ENCODE results near the genes MUC21, CCHCR1 and HLA-C.

DNA sequence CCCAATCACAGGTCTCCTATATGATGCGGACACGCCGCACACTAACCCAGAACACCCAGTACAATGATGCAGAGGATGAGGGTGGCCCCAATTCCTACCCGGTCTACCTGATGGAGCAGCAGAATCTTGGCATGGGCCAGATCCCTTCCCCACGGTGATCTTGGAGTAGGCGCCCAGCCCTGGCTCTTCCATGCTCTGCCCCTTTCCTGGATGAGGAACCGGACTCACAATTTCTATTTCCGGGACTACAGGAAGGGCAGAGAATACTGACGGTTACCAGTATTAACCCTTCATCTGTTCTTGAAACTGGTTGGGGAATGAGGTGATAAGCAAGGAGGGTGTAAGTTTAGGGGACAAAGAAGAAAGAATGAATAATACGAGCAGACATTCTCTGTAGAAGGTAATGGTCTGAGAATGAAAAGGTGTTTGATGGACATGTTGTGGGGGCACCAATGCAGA lies 12.2 kb downstream of the MUCL3 start:
- PRO-cap = no peak
CAGE:
- cytosol, long polyA plus RNA = no peak
- long polyA plus RNA = no peak
- nucleus, long polyA plus RNA = no peak

DNA sequence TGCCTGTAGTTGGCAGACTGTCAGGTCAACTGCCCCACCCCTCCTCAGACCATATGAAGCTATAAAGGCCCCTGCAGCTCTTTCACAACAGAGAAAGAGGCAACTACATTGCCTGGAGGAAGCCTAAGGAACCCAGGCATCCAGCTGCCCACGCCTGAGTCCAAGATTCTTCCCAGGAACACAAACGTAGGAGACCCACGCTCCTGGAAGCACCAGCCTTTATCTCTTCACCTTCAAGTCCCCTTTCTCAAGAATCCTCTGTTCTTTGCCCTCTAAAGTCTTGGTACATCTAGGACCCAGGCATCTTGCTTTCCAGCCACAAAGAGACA lies at the start of gene MUC21:
TSS of gene MUC21 (plus strand) at position 90 of the 329 bp plus-strand sequence.
- PRO-cap = no peak
CAGE:
- cytosol, long polyA plus RNA = no peak
- long polyA plus RNA = no peak
- nucleus, long polyA plus RNA = no peak

DNA sequence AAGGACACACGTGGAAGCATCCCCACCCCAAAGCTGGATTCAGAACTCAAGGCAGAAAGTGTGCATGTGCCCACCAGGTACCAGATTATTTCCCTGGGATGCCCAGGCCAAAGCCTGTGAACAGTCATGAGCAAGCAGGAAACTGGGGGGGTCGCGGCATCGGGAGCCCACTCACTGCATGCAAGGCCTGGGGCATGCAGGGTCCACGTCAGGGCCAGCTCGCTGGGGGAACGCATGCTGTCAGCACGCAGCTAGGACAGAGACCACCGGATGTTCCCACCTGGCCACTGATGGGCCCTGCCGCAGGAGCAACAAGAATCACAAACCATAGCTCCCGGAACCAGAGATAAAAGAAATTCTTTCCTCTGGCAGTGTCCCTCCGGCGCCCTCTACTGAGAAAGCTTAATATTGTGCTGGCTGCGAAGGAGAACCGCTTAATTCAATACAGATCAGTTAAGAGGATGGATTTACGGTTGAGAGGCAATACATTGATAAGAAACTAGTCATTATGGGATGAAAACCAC lies 32.7 kb downstream of the C6orf15 start:
- PRO-cap = no peak
CAGE:
- cytosol, long polyA plus RNA = no peak
- long polyA plus RNA = no peak
- nucleus, long polyA plus RNA = no peak

GRCh38 chr6:31086700-31087114 lies 25.7 kb downstream of the C6orf15 start:
- PRO-cap = no peak
CAGE:
- cytosol, long polyA plus RNA = no peak
- long polyA plus RNA = no peak
- nucleus, long polyA plus RNA = no peak

DNA sequence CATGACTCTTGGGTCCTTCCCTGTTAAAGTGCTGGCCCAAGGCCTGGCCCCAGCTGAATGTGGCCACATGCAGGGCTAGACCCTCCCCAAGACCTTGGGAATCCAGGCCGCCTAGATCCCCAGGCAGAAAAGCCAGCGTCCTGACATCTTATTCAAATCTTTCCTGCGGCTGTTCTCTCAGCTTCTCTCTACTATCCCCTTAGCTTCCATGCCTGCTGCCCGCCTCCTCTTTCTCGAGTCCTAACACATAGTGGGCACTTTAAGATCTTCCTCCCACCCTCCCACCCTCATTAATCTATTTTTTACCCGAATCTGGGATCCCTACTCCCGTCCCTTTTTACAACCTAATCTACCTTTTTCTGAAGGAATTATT lies at the start of gene CCHCR1:
TSS of gene CCHCR1 (minus strand) at position 271 of the 373 bp plus-strand sequence.
- PRO-cap = no peak
CAGE:
- cytosol, long polyA plus RNA = no peak
- long polyA plus RNA = no peak
- nucleus, long polyA plus RNA = no peak

DNA sequence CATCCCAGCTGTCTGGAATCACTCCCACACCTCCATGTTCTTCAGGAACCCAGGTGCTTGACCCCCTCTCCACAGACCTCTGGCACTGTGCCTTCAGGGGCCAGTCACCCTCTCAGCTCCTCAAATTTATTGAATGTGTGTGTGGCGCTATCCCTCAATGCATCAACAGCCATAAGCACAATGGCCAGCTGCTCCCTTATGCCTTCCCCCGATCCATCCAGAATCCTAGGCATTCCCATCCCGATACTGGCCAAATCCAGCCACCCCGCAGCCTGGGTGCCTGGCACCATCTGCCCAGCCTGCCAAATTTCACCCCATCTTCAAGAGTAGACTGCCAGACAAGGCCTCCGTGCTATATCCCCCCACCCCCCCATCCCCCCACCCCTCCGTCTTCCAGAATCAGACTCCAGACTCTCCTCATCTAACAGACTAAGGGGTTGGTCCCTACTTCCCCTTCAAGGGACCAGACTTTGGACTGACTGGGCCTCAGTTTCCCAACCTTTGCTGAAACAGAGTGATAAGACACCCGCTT lies 818 bp upstream of the POU5F1 start:
- PRO-cap = no peak
CAGE:
- cytosol, long polyA plus RNA = no peak
- long polyA plus RNA = no peak
- nucleus, long polyA plus RNA = no peak

DNA sequence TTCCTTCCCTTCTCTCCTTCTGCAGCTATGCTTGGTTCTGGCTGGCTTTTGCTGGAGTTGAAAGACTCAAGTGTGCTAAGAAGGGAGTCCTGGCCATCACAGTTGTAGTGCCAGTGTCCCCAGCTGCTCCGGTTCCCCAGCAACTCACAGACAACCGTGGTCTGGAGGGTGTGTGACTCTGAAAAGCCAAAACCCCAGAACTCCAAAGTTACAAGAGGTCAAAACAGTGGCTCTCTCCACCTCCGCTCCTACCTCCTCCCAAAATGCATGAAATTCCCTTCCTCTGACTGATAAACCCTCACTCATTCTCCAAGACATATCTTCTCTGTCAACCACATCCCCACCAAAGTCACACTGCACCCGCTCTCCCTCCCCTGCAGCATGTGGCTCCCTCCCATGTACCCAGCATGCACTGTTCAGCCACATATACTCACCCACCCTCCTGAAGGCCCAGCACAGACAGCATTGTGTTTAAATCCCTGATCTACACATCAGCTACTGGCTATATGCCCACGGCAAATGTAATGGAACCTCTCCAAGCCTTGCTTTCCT lies 5.4 kb upstream of the POU5F1 start:
- PRO-cap = no peak
CAGE:
- cytosol, long polyA plus RNA = no peak
- long polyA plus RNA = no peak
- nucleus, long polyA plus RNA = no peak

DNA sequence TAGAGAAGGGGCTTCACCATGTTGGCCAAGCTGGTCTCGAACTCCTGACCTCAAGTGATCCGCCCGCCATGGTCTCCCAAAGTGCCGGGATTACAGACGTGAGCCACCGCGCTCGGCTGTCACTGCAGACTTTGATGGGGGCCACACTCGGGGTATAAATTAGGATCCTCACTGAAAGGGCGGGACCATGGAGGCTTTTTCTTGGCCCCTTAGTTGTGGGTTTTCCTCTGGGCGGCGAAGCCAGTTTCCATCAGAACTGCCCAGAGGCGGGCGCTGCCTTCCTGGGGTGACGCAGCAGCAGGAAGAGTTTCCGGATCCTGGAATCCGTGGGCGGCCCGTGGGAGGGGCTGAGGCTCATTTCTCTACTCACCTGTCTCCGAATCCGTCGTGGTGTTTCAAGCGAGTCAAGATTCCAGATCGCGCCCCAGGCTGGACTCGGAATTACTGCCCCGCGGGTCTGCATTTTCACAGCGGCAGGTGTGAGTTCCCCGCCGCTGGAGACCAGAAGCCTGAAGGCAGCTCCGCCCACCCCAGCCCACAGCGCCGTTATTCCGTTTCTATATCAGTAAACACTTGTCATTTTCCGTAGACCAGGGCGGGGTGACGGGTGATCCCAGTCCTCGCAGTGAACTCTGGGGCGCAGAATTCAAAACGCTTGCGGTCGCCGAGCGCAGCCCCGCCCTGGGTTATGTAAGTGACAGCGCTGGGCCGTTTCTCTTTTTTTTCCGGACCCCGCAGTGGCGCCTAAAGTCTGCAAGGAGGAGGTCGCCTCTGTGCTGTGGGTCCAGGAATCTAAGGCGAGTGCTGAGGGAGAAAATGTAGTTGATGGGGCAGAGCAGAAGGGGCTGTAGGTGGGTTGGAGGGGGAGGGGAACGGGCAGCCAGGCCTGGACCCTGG lies 27.2 kb upstream of the POU5F1 start:
- PRO-cap = bidirectional peak, plus-strand start at position 387 of the sequence, minus-strand start at position 130 of the sequence
CAGE:
- cytosol, long polyA plus RNA = no peak
- long polyA plus RNA = no peak
- nucleus, long polyA plus RNA = no peak

GRCh38 chr6:31202177-31202614 lies 31.7 kb upstream of the POU5F1 start:
- PRO-cap = no peak
CAGE:
- cytosol, long polyA plus RNA = no peak
- long polyA plus RNA = no peak
- nucleus, long polyA plus RNA = no peak

DNA sequence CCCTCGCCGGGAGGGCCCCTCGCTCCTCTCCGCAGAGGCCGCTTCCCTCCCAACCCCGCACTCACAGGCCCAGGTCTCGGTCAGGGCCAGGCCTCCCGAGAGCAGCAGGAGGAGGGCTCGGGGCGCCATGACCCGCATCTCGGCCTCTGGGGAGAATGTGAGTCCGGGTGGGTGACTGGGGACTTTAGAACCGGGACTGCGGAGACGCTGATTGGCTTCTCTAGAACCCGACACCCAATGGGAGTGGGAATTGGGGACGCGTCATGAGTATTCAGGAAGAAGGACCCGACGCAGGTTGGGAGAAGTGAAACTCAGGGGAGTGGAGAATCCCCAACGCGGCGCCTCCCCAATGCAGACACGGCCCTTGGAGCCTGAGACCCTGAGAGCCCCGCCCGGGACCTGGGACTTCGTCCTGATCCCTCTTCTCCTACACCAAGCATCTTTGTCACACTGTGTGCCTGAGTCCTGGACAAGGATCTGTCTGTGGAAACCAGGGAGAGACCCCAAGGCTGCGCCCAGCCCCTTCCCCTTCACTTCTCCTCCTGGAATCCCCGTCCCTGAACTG lies at the start of gene HLA-C:
TSS of gene HLA-C (minus strand) at position 159 of the 565 bp plus-strand sequence.
- PRO-cap = unidirectional peak, minus-strand start at position 159 of the sequence
CAGE:
- cytosol, long polyA plus RNA = no peak
- long polyA plus RNA = start-site peak on the minus strand centred at position 194 of the sequence, 19 bp wide, 87 and 41 reads in 2 replicates
- nucleus, long polyA plus RNA = no peak

- PRO-cap = no peak
CAGE:
- cytosol, long polyA plus RNA = no peak
- long polyA plus RNA = no peak
- nucleus, long polyA plus RNA = no peak
These were observed 26.4 kb upstream of the MICB start for GRCh38 chr6:31471468-31472047.

DNA sequence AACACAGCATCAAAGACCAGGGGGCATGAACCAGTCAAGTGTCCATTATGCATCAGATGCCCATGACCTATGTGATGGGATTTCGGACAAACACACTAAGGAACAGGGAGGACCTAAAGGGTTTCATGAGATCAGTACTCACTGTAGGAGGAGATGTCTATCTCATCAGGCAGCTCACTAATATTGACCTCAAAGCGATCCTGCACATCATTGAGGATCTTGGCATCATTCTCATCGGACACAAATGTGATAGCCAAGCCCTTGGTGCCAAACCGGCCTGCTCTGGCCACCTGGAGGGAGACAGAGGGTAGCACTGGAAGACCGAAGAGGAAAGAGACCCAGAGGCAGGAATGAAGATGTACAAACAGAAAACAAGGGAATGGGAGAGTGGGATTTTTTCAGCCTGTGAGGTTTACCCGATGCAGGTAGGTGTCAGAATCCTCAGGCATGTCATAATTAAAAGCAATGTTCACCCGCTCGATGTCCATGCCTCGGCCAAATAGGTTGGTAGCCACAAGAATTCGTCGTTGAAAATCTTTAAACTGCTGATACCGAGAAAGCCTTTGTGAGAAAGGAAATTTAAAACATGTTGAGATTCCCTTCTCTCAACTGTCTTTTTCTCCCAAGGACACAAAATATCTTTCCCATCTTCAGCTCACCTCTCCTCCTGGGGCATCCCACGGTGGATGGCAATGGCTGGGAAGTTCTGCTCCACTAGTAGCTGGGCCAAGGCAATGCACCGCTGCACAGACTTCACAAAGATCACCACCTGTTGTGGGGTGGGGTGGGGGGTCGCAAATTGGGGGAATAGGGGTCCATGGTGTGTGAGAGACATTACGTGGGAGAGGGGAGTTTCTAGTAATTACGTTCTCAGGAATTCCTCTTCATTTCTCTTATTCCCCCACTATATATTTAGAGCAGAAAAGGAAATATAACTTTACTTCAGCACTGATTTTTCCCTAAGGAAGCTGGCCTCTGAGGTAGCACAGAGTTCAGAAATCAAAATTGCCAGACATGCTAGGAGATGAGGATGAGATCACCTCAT lies 2.2 kb downstream of the MCCD1 start:
- PRO-cap = no peak
CAGE:
- cytosol, long polyA plus RNA = no peak
- long polyA plus RNA = no peak
- nucleus, long polyA plus RNA = no peak

- PRO-cap = no peak
CAGE:
- cytosol, long polyA plus RNA = no peak
- long polyA plus RNA = no peak
- nucleus, long polyA plus RNA = no peak
These were observed 5.8 kb downstream of the MCCD1 start for GRCh38 chr6:31534648-31534924.

DNA sequence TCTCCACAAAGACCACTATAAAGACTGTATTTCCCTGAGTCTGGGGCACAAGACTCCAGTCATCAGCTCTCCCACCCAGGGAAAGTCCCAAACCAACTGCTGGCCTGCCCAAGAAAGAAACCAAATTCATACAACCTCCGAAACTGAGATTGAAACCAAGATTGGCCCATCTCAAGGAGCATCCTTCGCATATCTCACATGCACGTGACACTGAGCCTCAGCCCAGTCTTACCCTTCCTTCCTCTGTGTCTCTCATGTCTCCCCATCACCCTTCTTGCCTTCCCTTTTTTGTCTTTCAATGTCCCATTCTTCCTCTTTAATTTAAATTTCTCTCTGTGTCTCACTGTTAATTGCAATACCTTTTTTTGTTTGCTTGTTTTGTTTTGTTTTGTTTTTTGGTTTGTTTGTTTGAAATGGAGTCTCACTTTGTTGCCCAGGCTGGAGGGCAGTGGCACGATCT lies 3.4 kb upstream of the LTA start:
- PRO-cap = no peak
CAGE:
- cytosol, long polyA plus RNA = no peak
- long polyA plus RNA = no peak
- nucleus, long polyA plus RNA = no peak

- PRO-cap = no peak
CAGE:
- cytosol, long polyA plus RNA = no peak
- long polyA plus RNA = no peak
- nucleus, long polyA plus RNA = no peak
These were observed 1.6 kb downstream of the LTB start for GRCh38 chr6:31580536-31581204.

DNA sequence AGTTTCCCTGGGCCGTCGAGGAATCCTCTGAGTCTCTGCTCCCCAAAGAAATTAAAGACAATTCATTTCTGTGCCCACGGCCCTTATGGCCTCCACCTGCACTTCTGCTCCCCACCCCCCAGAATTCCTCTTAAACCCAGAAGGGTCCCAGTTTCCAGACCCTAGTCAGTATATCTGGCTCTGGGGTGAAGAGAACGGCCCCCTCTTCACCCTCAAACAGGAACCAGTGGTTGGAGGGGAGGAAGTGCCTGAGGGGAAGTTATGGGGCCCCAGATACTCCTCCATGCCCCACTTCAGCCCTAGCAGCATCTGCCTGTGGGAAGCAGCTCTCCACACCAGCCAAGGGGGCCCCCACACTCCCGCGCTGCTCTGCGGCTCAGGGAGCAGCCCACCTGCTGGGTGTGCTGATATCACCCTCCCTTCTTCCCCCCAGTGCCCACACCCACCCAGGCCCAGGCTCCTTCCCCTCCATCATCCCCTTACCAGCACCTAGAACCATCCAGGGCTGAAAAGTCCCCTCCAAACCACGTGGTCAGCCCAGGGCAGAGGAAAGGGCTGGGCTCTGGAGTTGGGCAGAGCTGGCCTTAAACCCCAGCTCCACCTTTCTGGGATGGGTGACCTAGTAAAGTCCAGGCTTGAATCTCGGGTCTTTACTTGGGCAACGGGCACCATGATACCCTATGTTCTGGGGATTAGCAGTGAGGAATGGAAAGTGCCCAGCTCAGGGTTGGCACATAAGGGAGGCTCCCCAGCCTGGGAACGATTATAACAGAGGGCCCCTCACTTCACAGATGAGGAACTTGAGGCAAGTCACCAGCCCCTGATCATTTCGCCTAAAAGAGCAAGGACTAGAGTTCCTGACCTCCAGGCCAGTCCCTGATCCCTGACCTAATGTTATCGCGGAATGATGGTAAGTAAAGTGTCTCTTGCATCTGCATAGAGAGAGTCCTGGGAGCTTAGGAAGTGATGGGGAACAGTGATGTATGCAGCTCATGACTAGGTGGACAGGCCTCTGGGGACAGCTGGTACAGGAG lies 649 bp downstream of the LST1 start:
- PRO-cap = no peak
CAGE:
- cytosol, long polyA plus RNA = no peak
- long polyA plus RNA = no peak
- nucleus, long polyA plus RNA = no peak

GRCh38 chr6:31630266-31630800 lies 9.8 kb downstream of the PRRC2A start:
- PRO-cap = no peak
CAGE:
- cytosol, long polyA plus RNA = no peak
- long polyA plus RNA = no peak
- nucleus, long polyA plus RNA = no peak

GRCh38 chr6:31663834-31664765 lies 697 bp downstream of the GPANK1 start:
- PRO-cap = no peak
CAGE:
- cytosol, long polyA plus RNA = no peak
- long polyA plus RNA = no peak
- nucleus, long polyA plus RNA = no peak

DNA sequence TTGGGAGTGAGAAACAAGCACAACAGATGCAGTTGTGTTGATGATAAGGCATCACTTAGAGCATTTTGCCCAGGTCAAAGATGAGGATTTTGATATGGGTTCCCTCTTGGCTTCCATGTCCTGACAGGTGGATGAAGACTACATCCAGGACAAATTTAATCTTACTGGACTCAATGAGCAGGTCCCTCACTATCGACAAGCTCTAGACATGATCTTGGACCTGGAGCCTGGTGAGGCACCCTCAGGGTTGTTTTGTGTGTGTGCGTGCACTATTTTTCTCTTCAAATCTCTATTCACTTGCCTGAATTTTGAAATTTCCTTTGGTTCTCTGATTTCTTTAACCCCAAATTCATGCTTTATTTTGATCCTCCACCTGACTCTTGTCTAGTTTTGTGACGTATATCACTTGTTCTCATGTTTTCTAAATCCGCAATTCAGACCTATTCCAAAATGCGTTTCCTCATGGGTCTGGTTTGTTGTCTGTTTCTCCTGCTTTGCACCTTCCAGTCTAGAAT lies 1.9 kb downstream of the CSNK2B start:
- PRO-cap = no peak
CAGE:
- cytosol, long polyA plus RNA = no peak
- long polyA plus RNA = no peak
- nucleus, long polyA plus RNA = no peak

- PRO-cap = no peak
CAGE:
- cytosol, long polyA plus RNA = no peak
- long polyA plus RNA = no peak
- nucleus, long polyA plus RNA = no peak
These were observed 9.5 kb upstream of the LY6G5C start for GRCh38 chr6:31690182-31690868.